ENCODE measurements around the genes SMIM44 and DAPK3.

- PRO-cap: no peak
Measured at GRCh38 chr19:3276488-3276846, 52.0 kb downstream of the CELF5 start.

DNA sequence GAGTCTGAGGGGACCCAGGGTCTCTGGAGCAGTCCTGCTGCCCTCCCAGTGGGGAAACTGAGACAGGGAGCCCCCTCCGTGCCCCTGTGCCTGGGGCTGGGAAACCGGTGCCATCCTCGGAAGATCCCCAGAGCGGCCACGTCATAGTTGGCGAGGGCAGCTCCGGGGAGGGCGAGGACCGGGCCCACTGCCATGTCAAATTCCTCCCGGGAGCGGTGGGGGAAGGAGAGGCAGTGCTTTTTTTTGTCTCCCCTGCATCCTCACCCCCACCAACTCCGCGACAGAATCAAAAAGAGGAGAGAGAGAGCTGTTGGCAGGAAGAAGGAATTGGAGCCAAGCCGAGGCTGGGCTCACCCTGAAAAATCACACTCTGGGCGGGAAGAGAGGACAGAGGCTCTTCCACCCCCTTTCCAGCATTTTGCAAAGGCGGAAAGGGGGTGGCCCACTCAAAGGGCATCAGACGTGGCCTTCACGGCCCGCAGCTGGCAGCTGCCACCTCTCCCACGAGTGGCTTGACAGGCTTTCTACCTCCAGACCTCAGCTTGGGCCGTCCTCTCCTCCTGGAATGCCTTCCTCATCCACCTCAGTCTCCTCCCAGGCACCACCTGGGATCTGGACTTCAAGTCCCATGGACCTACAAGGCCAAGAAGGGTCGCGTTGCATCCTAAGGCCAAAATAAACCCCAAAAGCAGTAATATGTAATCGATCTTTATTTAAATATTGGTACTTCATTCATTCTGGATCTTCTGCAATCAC, 19.6 kb upstream of the NFIC start:
- PRO-cap: no peak

DNA sequence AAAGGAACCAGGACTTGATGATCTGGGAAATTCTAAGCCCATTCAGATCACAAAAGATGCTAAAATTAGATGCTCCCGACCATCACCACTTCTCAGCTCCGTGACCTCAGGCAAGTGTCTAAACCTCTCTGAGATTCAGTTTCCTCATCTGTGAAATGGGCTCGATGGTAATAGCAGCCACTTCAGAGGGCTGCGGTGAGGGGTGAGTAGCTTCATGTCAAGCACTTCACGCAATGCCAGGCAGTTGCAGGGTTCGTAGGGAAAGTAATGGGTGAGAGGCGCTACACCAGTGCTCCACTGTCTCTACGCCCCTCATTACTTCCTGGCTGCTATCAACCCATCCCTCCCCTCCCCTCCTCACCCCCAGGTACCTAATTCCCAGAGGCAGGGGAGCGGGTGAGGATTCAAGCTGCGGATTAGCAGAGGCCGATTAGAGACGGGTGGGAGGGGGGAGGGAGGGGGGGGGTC, 8.9 kb upstream of the NFIC start:
- PRO-cap: no peak

- PRO-cap: no peak
Measured at GRCh38 chr19:3415801-3416375, 49.5 kb downstream of the NFIC start.

- PRO-cap: no peak
Measured at GRCh38 chr19:3429582-3430123, 50.7 kb downstream of the SMIM24 start.

DNA sequence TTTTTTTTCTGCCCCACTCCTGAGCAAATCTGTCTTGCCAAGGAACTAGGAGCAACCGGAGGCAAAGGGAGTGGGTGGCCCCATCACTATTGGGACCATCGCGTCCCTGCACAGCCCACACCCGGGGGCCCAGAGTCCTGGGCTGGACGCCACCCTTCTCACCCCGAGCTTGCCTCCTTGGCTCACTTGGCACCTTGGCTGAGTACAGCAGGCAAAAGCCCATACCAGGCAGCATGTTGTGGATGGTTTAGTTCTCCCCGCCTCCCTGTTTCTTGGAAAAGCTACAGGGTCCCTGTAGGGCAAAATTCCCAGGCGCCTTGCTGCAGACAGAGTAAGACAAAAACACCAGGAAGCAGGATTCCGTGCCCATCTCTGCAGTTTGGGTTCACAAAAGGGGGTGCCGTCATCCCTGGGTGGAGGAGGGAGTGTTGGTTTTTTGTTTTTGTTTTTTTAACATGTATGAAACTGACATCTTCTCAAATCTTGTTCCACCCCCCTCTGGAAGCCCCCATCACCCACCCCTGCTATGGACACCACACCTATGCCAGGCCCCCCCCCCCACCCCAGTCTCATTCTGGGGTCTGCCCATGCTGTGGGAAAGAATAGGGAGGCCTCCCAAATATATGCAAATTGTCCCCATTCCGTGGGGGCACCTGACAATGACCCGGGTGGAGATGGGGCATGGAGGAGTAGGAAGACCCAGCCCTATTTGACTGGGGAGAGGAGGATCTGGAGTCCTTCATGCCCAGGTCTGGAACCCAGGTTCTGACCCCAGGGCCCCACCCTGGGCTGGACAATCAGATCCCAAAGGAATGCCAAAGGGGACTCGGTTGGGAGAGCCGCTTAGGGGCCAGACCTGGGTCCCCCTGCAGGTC, 13.4 kb downstream of the SMIM24 start:
- PRO-cap: no peak

DNA sequence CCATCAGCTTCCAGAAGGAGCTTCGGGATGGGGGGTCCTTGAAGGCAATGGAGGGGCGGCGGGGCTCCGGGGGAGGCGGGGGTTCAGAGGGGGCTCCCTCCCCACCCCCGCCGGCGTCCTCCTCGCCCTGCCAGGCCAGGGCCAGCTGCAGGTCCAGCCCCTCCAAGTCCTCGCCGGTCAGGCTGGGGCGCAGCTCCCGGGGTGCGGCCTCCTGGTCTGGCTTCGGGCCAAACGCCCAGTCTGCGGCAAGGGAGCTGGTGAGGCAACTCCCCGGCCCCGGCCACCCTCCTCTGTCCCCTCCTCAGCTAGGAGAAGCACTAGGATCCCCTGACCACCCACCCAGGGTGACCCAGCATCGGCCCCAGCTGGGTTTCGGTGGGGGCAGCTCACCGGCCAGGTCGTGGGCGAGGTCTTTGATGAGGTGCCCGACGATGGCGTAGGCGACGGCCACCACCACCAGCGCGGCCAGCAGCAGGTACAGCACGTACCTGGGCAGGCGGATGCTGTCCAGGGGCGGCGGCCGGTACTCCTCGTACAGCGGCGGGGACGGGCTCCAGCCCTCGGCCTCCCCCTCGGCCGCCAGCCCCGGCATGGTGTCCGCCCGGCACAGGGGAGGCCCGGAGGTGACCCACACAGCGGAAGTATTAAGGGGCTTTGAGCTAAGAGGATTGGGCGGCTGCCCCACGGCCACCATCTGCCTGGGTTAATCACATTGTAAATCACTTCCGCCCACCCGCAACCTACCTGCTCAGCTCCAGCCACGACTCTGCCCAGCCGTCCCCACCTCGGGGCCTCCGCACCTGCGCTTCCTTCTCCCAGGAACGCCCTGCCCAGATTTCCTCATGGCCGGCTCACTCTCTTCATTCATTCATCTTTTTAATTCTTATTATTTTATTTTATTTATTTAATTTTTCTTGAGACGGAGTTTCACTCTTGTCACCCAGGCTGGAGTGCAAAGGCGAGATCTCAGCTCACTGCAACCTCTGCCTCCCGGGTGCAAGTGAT, at the start of gene SMIM44:
TSS of gene SMIM44 (minus strand) at position 630 of the 1,005 bp plus-strand sequence.
- PRO-cap: bidirectional peak, plus-strand start at position 238 of the sequence, minus-strand start at position 175 of the sequence; bidirectional peak, plus-strand start at position 738 of the sequence, minus-strand start at position 768 of the sequence

GRCh38 chr19:3509389-3510349, 3.6 kb downstream of the FZR1 start:
- PRO-cap: no peak

- PRO-cap: no peak
Measured at GRCh38 chr19:3573451-3574704, 1.1 kb downstream of the HMG20B start.

- PRO-cap: no peak
Measured at GRCh38 chr19:3607356-3608084, 845 bp upstream of the TBXA2R start.

- PRO-cap: no peak
Measured at GRCh38 chr19:3653072-3653685, 26.6 kb upstream of the CACTIN start.

- PRO-cap: bidirectional peak, plus-strand start at chr19:3670473, minus-strand start at chr19:3670255
Measured at GRCh38 chr19:3670000-3670558, 30.2 kb downstream of the PIP5K1C start.

DNA sequence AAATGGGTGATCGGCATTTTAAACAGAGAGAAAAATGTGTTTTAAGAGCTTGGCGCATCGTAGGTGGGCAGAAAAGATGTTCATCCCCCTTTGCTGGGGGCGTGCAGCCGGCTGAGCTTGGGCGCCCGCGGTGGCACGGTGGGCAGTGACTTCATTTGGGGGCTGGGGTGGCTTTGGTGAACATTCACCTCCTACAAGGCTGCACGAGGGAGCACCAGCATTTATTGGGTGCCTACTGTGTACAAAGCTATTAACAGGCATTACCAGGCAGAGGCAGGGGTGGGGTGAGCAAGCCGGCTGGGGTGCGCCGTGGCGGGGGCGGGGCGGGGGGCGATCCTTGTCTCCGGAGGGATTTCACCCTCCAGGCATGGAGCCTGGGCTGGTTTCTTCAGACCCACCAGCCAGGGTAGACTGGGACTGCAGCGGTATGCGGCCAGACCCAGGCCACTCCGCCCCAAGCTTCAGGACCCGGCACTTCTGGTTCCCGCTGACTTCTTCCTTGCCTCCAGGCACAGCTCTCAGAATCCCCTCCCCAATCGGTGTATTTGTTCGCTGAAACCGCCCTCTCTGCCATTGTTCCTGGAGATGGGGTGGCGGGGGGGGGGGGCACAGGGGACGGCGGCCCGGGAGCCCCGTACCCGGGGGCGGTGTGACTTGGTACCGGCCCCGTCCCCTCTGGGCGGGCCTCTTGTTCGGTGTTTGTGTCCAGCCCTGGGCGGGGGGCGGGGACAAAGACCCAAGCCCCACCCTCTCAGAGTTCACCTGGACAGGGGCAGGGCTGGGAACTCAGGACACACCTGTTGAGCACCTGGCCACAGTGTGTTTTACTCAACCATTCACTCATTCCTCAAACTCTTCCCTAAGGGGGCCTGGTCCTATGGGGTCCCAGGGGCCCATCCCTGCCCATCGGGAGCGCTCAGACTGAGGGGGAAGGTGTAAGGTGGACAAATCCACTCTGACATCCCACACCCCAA, 14.4 kb downstream of the TJP3 start:
- PRO-cap: bidirectional peak, plus-strand start at position 789 of the sequence, minus-strand start at position 677 of the sequence

DNA sequence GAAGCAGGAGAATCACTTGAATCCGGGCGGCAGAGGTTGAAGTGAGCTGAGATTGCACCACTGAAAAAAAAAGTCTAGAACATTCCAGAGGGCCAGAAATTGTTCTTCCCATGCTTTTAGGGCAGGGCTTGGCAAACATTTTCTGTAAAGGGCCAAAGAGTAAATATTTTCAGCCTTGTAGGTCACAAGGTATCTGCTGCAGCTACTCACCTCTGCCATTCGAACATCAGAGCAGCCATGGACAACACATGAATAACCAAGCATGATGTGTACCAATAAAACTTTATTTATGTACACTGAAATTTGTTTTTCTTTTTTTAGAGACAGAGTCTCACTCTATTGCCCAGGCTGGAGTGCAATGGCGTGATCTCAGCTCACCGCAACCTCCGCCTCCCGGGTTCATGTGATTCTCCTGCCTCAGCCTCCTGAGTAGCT, 3.8 kb downstream of the APBA3 start:
- PRO-cap: no peak

DNA sequence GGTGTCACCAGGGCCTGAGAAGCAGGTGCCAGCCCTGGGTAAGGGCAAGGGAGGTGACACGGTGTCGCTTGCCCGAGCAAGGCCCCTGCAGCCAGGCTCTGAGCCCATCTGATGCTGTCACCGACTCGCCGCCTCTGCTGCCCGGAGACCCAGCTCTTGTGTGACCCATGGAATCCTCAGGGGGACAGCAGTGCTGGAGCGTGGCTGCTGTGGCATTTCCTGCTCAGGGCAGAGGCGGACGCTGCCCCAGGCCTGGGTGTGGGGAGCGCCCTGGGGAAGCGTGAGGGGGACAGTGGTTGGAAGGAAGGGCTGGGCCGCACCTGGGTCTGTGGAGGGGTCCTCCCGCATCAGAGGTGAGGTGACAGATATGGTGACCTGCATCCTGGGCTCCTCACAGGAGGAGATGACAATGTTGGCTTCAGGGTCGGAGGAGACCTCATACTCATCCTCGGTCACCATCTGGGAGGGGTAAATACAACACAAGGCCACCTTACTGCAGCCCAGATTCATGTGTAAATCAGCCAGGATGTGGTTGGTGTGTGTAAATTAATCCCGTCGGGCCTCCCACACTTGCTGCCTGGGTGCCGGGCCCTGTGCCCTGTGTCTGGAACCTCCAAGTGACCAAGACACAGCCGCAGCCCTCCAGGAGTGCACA, 27.4 kb upstream of the MATK start:
- PRO-cap: no peak

DNA sequence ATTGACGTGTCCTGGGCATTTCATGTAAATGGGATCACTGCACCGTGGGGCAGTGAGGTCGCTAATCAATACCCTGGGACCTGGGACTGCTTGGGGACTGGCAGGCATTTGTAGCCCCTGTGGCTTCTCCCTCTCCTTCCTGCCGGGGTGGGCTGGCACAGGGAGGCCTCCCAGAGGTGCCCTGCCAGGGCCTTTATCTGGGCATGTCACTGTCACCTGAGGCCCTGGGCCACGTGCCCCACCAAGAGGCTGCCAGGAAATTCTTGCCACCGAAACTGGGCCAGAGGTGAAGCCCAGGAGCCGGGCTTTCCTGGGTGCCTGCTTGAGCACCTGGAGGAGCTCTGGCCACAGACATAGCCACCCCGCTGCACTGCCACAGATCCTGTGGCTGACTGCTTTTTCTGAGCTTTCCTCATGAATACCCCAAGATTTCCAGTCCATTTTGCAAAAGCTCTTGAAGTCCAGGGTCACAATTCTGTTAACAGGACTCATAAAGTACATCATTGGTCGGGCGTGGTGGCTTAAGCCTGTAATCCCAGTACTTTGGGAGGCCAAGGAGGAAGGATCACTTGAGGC, 1.7 kb upstream of the NMRK2 start:
- PRO-cap: no peak

DNA sequence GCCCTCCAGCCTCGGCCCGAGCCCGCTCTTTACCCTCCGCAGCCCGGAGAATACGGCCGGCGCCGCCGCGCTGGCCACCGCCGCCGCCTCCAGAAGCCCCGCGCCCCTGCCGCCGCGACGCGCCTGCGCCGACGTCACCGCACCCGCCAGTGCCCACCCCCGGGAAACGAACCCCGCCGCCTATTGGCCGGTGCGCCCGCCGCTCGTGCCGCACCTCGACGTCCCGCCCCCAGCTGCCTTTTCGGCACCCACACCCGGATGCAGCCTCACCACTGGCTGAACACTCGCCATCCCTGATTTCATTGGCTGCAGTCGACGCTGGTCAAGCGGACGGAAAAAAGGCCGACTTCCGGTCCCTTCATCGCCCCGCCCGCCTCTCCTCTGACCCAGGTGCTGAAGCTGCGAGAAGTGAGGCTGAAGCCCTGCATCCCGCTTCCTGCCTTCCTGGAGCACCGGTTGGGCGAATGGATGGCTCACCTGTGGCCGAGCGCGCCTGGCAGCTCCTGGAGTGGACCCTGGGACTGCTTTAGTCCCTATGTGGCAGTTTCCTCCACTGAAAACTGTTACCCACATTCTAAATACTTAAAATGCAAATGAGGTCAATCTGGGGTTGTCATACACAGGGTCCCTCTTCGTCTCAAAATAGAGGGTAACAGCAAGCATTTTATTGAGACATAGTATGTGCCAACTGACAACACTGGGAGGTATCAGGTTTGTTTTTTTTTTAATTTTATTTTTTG, at the start of gene DAPK3:
TSS of gene DAPK3 (minus strand) at position 111 of the 740 bp plus-strand sequence.
- PRO-cap: bidirectional peak, plus-strand start at position 425 of the sequence, minus-strand start at position 108 of the sequence

DNA sequence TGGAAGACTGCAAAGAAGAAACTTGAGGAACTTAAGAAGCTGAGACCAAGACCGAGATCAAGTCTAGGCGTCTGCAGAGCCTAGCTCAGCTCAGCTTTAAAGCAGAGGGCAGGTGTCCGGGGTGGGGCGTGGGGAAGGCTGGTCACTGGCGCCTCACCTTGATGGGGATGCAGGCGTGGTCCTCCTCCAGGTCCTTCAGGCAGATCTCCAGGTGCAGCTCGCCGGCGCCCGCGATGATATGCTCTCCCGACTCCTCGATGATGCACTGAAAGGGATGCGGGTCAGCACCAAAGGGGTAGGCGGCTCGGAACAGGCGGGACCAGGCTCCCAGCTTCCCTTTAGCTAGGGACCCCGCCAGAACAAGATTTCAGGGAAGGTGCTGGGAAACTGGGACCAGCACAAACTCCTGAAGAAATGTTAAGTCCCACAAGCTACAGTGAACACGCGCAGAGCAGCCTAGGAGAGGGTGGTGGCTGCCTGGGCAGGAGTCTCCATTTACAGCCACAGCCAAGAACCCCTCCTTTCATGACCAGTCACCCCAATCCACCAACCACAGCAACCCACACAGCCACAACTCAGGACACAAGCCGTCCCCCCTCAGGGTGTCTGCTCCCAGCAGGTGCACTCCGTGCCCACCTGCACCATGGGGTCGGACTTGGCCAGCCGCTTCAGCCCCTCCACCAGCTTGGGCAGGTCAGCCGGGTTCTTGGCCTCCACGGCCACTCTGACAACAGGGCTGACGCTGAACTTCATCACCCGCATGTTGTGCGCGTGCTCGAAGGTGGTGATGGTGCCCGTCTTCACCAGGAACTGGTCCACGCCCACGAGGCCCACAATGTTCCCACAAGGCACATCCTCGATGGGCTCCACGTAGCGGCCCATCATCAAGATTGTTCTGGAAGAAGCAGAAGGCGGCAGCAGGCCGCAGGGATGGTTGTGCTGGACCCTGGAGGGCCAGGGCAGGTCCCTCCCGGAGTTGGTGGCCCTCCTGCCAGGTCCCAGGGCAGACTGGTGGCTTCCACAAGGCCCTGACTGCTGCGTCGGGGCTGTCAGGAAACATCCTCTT, 5.8 kb downstream of the EEF2 start:
- PRO-cap: no peak

GRCh38 chr19:4012032-4012738, 4.6 kb downstream of the PIAS4 start:
- PRO-cap: no peak

DNA sequence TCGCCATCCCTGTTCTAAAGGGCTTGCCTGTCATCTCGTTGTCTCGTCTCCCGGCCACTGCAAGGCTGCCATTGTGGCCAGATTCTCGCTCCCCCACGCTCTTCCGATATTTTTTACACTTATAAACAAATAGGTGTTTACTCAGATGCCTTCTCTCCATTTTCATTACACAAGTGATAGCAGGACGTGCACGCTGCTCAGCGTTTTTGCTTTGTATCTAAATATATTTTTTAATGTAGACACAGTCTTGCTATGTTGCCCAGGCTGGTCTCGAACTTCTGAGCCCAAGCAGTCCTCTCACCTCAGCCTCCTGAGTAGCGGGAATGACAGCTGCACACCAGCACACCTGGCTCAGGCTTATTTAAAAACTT, 12.9 kb downstream of the PIAS4 start:
- PRO-cap: no peak

Data from mucosa of descending colon (tissue), 1 donor.